SK-N-SH (cell line): ENCODE data around the gene MLPH.

GRCh38 chr2:237234054-237234824, 148.6 kb downstream of the COPS8 start:
- RRBS: no CpG with 5 or more reads among the region's 5 CpGs
CAGE:
- cytosol, long polyA plus RNA: no peak
- long polyA plus RNA: no peak
- nucleus, long polyA plus RNA: no peak

DNA sequence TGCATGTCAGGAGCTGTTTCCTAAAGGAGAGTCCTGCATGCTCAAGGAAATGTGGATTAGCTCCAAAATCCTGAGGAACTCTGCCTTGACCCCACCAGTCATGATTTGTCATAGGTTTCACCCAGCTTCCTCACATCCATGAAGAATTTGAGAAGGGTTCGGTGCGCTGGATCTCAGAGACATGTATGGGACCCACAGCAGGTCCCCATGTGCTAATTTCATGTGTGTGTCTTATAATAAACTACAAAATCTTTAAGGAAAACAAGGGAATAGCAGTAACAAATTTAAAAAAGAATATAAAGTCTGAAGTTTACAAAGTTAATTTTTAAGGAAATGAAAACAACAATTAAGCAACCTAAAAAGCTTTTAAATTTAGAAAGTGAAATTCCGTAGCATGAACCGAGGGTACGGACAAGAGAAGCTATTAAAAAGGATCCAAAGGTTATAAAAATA, 107.1 kb downstream of the COL6A3 start:
- RRBS: no CpG with 5 or more reads among the region's 5 CpGs
CAGE:
- cytosol, long polyA plus RNA: no peak
- long polyA plus RNA: no peak
- nucleus, long polyA plus RNA: no peak

DNA sequence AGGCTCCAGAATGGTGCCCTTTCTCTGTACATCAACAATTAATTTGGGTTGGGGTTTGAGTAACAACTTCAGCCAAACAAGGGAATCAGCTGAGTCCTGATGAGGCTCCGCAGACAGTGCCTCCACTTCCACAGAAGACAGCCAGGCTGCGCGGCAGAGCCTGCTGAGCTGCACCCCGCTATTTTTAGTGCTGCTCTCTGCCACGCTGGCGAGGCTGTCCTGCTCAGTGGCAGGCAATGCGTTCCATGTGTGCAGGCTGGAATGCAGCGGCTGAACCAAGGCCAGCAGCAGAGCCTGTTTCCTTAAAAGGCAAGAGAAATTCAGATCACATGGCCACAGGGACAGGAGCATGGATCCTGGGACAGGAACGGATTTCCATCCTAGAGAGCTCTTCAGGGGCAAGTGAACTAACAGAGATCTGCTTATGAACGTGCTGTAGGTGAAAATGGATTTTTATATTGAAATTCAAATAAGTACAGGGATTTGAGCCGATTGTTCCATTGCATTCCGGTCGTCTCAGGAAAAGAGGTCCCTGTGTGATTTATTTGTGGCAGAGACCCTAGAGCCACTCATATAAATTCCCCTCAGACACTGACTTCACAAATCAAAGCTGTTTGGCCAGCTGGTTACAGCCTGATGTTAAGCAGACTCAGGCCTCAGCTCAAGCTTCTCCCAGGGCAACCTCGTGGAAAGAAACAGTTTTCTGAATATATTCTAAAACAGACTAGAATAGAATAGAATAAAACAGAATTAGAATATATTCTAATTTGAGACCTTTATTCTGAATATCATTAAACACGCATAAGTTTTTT, 98.6 kb downstream of the COL6A3 start:
- RRBS: no CpG with 5 or more reads among the region's 15 CpGs
CAGE:
- cytosol, long polyA plus RNA: no peak
- long polyA plus RNA: no peak
- nucleus, long polyA plus RNA: no peak

DNA sequence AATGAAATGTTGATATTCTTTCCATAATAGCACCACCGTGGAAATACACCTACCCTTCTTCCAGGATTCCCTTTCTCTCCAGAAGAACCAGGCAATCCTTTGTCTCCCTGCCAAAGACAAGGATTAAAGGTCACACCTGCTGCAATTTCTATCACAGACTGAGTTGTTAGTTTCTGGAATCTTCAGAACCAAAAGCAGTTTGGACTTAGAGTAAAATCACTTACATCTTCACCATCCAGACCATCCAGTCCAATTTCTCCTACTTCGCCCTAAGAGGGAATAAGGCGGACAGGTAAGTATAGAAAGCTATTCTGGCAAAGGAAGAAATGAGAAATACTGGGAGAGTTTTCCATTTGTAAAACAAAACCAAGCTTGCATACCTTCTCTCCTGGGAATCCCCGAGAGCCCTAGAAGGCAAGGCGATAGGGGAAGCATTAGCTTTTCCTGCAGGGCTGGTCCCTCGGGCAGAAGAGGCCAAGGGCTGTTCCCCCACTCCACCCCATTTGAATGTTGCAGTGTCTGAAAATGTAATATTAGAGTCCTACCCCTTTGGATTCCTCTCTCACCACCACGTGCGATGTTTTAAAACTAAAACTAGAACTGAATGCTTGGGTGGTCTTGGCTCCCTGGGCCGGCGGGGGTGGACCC, 54.9 kb downstream of the COL6A3 start:
- RRBS: no CpG with 5 or more reads among the region's 10 CpGs
CAGE:
- cytosol, long polyA plus RNA: no peak
- long polyA plus RNA: no peak
- nucleus, long polyA plus RNA: no peak

GRCh38 chr2:237371670-237372164, 42.2 kb downstream of the COL6A3 start:
- RRBS: no CpG with 5 or more reads among the region's 28 CpGs
CAGE:
- cytosol, long polyA plus RNA: no peak
- long polyA plus RNA: no peak
- nucleus, long polyA plus RNA: no peak

DNA sequence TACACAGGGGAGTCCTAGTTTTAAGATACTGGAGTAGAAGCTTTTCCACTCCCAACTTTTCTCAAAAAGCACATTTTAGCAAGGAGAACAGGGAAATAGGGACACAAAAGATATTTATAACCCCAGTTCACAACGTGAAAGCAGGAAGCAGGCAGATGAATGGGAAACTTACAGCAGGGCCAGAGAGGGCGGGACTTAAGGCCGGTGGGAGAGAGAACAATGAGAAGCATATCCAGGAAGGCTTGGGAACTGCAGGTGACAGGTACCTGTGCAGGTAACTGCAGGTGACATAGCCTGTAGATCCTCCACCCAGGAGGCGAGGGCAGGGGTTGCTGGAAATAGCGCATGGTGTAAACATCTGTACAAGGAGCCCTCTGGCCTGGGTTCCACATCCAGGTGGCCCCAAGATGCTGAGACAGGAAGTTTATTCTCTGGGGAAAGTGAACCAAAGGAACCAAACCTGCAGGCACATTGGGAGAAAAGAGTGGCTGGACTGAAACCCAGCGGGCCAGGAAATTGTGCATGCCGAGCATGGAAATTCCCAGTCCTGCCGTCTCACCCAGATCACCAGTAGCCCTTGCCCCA, 24.2 kb upstream of the COL6A3 start:
- RRBS: no CpG with 5 or more reads among the region's 8 CpGs
CAGE:
- cytosol, long polyA plus RNA: no peak
- long polyA plus RNA: no peak
- nucleus, long polyA plus RNA: no peak

GRCh38 chr2:237452026-237452290, 35.1 kb upstream of the MLPH start:
- RRBS: no CpG with 5 or more reads among the region's 6 CpGs
CAGE:
- cytosol, long polyA plus RNA: no peak
- long polyA plus RNA: no peak
- nucleus, long polyA plus RNA: no peak

- RRBS: no CpG with 5 or more reads among the region's 11 CpGs
CAGE:
- cytosol, long polyA plus RNA: no peak
- long polyA plus RNA: no peak
- nucleus, long polyA plus RNA: no peak
Measured at GRCh38 chr2:237455884-237456619, 31.0 kb upstream of the MLPH start.

- RRBS: no CpG with 5 or more reads among the region's 14 CpGs
CAGE:
- cytosol, long polyA plus RNA: no peak
- long polyA plus RNA: no peak
- nucleus, long polyA plus RNA: no peak
Measured at GRCh38 chr2:237473902-237474592, 13.0 kb upstream of the MLPH start.

DNA sequence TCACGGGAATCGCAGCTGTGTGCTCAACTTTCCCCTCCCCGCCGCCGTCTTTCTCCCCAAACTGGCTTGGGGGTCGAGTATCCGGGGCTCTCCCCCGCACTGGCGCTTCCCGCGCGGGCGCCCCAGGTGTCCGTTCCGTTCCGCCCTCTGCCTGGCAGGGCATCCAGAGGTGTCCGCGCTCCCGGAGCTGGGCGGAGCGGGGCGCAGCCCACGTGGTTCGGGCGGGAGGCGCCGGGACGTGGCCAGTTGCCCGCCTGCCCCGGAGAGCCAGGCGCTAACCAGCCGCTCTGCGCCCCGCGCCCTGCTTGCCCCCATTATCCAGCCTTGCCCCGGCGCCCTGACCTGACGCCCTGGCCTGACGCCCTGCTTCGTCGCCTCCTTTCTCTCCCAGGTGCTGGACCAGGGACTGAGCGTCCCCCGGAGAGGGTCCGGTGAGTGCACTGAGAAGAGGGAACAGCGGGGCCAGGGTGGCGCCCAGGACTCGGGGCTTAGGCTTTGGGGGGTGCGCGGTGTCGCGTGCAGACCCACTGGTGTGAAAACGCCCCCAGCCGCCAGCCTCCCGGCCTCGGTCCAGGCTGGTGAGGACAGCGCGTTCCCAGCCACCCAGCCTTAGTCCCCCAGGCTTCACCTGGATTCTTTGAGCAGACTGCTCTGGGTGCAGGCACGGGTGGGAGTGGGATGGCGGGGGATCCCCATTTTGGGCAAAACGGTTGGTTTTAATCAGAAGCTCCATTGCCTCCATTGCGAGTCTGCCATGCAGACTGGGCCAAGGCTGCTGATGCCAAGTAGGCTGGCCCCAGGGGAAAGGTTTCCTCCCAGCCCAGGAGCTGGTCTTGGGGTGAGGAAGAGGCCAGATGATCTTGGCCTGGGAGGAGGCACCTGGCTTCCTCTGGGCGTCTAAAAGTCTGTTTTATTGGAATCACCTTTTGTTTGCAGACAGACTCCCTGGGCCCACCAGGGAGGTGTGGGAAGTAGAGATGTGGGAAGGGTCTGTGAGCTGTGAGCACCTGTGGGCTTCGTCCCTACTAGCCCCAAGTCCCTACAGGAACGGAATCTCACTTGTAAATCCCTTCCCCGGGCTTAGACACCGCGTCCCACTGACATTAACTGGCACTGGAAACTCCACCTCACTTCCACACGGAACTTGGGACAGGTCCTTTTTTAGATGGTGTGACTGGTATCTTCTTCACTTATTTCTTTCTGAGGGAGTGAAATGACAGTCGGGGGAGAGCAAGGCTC, at the start of gene MLPH:
Gene MLPH, plus strand, starts transcription at position 245 of the 1,239 bp plus-strand sequence.
- RRBS: 2% methylated on average over 28 of the region's 69 CpGs
CAGE:
- cytosol, long polyA plus RNA: no peak
- long polyA plus RNA: start-site peak on the plus strand centred at position 254 of the sequence, 41 bp wide, 85 and 27 reads in 2 replicates
- nucleus, long polyA plus RNA: start-site peak on the plus strand centred at position 262 of the sequence, 47 bp wide, 134 and 298 reads in 2 replicates

- RRBS: no CpG with 5 or more reads among the region's 14 CpGs
CAGE:
- cytosol, long polyA plus RNA: no peak
- long polyA plus RNA: no peak
- nucleus, long polyA plus RNA: no peak
Measured at GRCh38 chr2:237503291-237503655, 16.2 kb downstream of the MLPH start.

DNA sequence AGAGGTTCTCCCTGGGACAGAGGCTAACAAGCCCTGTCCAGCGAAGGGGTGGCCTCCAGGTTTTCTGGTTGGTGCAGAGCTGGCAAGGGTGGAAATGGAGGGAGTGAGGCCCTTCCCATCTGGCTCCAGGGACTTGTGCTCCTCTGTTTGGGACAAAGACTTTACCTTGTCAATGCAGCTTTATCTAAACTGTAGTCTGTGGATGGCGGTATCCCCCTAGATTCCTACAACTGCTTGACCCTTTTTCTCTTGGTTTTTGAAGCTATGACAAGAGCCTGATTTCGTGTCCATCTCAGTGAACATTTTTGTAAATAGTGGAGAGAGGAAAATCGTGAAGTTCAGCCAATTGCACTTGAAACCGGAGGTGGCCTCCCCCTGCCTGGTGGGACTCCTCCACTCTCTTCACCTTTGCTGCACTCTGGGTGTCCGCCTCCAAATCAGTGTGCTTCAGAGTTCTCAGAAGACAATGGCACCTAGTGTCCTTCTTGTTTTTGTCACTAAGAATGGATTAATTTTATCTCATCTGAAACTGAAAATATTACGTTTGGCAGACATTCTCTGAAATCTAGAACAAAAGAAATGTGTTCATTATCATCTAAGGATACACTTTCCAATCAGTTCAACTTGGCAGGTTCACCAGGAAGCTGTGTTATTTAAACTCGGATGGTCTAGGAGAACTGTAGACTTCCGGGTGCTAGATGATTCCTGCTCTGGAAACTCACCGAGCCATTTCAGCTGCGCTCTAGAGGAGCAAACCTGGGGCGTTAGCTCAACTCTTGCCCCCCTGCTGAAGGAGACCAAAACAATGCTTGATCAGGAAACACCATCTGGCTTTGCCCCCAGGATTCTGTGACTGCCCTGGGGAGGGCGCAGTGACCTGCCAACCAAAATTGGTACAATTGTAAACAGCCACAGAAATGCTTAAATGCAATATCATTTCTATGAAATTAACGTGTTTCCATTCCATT, 22.6 kb downstream of the MLPH start:
- RRBS: no CpG with 5 or more reads among the region's 14 CpGs
CAGE:
- cytosol, long polyA plus RNA: no peak
- long polyA plus RNA: no peak
- nucleus, long polyA plus RNA: no peak

GRCh38 chr2:237538455-237538654, 28.0 kb upstream of the PRLH start:
- RRBS: no CpG with 5 or more reads among the region's 9 CpGs
CAGE:
- cytosol, long polyA plus RNA: no peak
- long polyA plus RNA: no peak
- nucleus, long polyA plus RNA: no peak

DNA sequence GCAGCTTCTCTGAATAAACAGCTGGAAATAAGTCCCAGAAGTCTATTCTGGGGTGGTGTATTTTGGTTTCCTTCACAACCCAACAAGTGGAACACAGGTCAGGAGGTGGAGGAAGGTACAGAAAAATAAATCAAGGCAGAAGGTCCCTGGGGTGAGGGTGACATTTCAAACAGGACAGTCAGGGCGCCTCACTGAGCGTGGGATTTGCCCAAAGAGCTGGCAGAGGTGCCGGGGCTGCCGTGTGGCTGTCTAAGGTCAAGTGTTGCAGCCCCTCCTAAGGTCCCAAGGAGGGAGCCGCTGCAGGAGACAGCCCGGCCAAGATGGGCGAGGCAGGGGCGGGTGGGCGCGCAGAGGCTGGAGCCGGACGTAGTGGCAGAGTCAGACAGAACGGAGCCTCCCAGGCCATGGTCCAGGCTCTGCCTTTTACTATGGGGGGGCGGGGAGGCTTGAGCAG, 27.6 kb upstream of the PRLH start:
- RRBS: 96% methylated on average over 9 of the region's 14 CpGs
CAGE:
- cytosol, long polyA plus RNA: no peak
- long polyA plus RNA: no peak
- nucleus, long polyA plus RNA: no peak

- RRBS: no CpG with 5 or more reads among the region's 16 CpGs
CAGE:
- cytosol, long polyA plus RNA: no peak
- long polyA plus RNA: no peak
- nucleus, long polyA plus RNA: no peak
Measured at GRCh38 chr2:237547543-237548500, 18.6 kb upstream of the PRLH start.

- RRBS: no CpG with 5 or more reads among the region's 20 CpGs
CAGE:
- cytosol, long polyA plus RNA: no peak
- long polyA plus RNA: no peak
- nucleus, long polyA plus RNA: no peak
Measured at GRCh38 chr2:237566697-237567142, 346 bp downstream of the PRLH start.

GRCh38 chr2:237582328-237582958, 8.1 kb downstream of the RAB17 start:
- RRBS: no CpG with 5 or more reads among the region's 10 CpGs
CAGE:
- cytosol, long polyA plus RNA: no peak
- long polyA plus RNA: no peak
- nucleus, long polyA plus RNA: no peak

- RRBS: no CpG with 5 or more reads among the region's 5 CpGs
CAGE:
- cytosol, long polyA plus RNA: no peak
- long polyA plus RNA: no peak
- nucleus, long polyA plus RNA: no peak
Measured at GRCh38 chr2:237660547-237660884, 33.1 kb downstream of the LRRFIP1 start.

- RRBS: no CpG with 5 or more reads among the region's 9 CpGs
CAGE:
- cytosol, long polyA plus RNA: no peak
- long polyA plus RNA: no peak
- nucleus, long polyA plus RNA: no peak
Measured at GRCh38 chr2:237677842-237678472, 50.6 kb downstream of the LRRFIP1 start.

DNA sequence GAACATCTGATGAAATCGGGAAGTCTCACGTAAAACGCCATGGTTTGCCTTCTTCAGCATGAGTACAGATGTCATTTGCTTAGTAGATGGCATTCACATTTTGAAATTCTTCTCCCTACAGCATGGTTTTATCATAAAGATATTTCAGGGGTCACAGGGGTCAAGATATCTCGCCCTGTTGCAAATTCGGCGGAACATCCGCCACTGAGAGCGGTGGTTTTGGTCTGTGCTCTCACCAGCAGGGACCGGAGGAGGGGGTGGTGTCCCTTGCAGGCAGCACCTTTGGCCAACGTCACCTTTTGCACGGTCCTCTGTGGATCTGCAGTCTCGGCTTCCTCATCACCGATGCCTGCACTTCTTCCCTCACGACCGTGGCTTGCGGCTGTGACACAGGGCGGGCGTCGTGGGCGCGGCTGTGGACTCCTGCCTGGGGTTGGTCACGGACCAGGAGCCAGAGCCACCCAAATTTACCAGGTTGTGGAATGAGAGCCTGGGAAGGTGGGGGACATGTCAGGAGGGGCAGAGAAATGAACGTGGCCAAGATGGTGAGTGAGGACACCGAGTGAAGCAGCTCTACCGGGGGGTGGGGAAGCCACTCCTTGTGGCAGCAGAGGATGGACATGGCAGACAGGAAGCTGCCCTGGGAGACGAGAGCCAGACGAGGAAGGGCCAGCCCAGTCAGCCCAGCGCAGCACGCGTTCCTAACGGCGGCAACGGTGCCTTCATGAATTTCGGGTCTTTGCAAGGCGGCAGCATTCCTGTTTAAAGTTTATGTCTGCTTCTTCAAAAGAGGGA, 84.0 kb downstream of the LRRFIP1 start:
- RRBS: no CpG with 5 or more reads among the region's 35 CpGs
CAGE:
- cytosol, long polyA plus RNA: no peak
- long polyA plus RNA: no peak
- nucleus, long polyA plus RNA: no peak